SK-N-DZ (cell line): ENCODE measurements around the gene TAOK3.

RAMPAGE:
- cytosol, long total RNA, result no peak
- nucleus, long total RNA, result no peak
These were observed 79.0 kb downstream of the MED13L start for GRCh38 chr12:116198123-116199358.

RAMPAGE:
- cytosol, long total RNA, result no peak
- nucleus, long total RNA, result no peak
These were observed 71.7 kb downstream of the MED13L start for GRCh38 chr12:116205581-116206312.

RAMPAGE:
- cytosol, long total RNA, result no peak
- nucleus, long total RNA, result no peak
These were observed 40.9 kb upstream of the MED13L start for GRCh38 chr12:116318023-116319227.

DNA sequence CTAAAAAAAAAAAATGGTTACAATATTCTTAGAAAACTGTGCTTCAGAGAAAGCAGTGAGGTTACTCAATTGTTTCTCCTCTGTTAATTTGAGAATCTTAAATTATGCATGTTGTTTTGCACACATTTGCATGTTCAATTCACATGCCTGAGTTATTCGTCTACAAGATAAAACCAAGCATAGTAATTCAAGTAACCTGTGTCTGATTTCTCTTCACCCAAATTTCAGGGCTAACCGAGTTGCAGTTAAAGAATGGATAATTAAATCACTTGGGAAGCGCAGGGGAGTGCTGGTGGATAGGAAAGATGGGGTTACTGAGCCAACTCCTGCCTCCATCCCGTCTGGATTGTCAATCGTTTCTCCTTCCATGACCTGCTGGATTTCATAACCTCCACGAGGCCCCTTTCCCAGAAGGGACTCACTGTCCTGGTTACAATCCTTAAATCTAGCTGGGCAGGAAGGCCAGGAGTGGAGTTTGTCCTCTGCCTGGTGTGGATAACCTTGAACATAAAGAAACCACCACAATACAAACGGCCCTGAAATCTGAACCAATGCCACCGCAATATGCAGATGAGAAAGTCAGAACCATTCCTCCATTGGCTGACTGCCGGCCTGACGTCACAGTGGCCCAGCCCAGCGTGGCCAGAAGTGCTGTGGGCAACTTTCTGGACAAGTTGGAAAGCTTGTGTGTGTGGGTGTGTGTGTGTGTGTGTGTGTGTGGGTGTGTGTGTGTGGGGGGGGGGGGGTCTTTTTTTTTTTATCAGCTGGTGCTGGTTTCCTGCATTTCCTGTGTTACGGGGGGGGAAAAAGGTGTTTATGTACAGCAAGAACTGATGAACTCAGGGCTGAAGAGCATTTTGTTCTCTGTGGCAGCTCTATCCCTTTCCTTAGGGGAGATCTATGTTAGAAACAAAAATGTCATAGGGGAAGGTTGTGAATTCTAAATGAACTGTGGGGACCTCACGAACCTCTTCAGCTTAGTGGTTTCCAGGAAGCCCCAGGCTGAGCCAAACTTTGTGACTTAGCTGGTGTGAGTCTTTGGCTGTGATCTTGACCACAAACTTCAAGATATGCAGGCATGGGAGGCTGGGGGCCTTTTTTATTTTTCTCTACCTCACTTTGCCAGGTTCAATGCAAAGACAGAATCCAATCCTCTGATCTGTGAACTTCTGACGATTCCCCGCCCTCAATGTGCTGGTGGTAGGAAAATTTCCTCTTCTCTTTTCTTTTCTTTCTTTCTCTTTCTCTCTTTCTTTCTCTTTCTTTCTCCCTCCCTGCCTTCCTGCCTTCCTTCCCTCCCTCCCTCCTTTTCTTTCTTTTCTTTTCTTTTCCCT is 81.6 kb upstream of the MED13L start:
RAMPAGE:
- cytosol, long total RNA, result no peak
- nucleus, long total RNA, result no peak

RAMPAGE:
- cytosol, long total RNA, result no peak
- nucleus, long total RNA, result no peak
These were observed 118.0 kb upstream of the MAP1LC3B2 start for GRCh38 chr12:116441086-116441662.

DNA sequence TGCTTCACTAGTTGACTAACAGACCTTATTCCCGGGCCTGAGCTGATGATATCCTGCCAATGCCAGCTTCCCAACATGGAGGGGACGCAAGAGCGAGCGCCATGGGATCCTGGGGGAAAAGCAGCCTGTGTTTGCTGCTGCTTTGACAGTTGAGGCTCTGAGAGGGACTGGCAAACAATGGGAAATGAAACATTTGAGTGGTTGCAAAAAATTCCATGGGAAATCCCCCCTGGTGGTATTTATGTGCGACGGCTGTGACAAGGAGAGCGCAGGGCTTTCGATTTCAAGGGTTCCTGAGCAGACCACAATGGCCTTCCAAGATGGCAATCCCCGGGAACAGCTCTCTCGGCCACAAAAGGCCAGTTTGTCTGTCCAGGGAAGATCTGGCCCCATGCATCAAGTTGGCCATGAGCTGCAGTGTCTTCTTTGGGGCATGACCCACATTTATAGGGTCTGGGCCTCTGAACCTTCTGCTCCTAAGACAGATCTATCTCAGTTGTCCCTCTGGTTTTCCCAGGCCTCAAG is 21.8 kb upstream of the MAP1LC3B2 start:
RAMPAGE:
- cytosol, long total RNA, result no peak
- nucleus, long total RNA, result no peak

GRCh38 chr12:116539659-116540635 is 19.2 kb upstream of the MAP1LC3B2 start:
RAMPAGE:
- cytosol, long total RNA, result no peak
- nucleus, long total RNA, result no peak

DNA sequence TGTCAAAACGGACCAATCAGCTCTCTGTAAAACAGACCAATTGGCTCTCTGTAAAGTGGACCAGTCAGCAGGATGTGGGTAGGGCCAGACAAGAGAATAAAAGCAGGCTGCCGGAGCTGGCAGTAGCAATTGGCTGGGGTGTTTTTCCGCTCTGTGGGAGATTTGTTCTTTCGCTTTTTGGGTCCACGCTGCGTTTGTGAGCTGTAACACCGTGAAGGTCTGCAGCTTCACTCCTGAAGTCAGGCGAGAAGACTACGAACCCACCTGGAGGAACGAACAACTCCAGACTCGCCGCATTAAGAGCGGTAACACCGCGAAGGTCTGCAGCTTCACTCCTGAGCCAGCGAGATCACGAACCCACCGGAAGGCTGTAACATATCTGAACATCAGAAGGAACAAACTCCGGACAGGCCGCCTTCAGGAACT is 76.4 kb downstream of the SPRING1 start:
RAMPAGE:
- cytosol, long total RNA, result no peak
- nucleus, long total RNA, result no peak

DNA sequence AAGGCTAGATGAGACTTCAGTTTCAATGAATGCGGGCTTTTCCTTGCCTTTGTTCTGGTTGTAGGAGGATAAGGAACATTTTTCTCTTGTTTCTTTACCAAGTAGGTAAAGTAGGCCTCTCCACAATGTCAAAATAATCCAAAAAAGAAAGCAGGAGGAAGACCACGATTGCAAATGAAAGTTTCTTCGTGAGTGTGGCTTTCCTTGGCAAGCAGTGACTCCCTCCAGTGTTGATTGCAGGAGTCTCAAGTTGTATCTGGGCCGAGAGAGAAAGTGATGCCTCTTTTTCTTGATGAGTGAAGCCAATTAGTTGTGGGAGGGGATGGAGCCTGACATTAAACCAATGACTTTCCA is 15.5 kb downstream of the FBXW8 start:
RAMPAGE:
- cytosol, long total RNA, result no peak
- nucleus, long total RNA, result no peak

DNA sequence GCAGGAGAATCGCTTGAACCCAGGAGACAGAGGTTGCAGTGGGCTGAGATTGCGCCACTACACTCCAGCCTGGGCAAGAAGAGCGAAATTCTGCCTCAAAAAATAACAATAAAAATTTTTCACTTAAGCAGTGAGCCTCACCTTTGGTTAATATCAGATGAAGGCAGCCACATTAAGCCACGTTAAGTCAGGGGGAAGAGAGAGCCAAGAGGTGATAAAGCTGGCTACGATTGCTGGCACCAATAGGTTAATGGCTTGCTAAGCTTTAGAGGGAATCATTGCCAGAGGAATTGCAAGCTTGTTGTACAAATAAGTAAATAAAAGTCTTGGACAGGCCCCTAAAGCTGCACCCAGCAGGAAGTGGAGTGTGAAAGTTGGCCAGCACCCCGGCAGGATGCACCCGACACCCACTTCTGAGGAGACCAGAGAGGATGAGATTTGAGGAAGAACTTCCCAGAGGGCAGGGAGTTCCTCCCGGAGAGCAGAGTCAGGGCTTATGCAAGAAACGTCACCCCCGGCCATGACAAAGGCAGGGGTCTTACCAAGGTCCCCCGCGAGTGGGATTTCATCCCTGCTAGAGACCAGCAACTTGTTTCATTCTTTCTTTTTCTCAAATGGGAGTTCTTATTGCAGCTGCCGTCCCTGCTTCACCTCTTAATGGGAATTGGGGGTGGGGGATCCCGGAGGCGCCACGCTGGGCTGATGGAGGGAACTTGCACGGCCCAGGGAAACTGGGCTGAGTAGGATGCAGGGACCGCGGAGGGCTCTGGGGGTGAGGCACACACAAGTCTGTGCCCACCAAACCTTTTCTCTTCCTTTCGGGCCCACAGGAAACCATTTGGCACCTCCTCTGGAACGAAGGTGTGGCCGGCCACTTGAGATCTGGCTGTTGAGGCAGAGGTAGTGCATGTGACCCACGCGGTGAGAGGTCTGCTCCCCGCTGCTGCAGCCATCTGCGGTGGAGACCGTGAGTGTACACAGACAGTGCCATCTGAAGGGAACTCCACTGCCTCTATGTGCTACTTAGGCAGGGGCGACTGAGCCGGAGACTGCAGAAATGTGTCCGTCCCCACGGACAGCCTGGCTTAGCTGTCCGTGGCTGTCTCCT is 41.7 kb upstream of the TESC start:
RAMPAGE:
- cytosol, long total RNA, result no peak
- nucleus, long total RNA, result no peak

RAMPAGE:
- cytosol, long total RNA, result no peak
- nucleus, long total RNA, result no peak
These were observed 281.8 kb downstream of the KSR2 start for GRCh38 chr12:117686678-117687615.

DNA sequence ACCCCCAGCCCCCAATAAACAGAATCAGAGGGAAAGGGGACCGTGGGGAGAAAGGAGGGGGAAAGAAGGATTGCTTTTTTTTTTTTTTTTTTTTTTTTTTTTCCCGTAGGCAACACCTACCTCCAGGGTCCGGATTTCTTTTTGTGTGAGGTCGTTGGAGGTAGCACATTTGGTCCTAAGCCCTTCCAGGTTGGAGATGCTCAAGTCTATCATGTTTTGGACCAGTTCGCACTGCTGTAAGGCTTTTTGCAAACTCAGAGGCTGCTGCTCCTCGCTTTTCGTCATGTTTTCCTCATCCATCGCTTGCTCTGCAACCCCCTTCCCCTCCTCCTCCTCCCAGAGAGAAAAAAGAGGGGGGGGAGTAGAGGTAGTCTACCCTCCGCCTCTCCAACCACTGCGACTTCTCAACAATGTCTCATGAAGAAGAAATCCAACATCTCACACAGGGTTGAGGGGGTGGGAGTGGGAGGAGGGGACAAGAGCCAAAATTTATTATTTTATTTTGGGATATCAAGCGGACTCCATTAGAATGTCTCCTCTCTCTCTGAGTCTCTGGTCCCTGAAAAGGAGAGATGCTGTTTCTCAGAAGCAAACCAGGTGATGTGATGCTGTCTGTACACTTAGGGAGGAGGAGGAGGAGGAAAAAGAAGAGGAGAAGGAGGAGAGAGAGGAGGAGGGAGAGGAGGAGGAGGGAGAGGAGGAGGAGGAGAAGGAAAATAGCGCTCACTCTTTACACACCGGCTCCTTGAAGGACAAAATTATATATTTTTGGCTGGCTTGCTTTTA is 641 bp downstream of the KSR2 start:
RAMPAGE:
- cytosol, long total RNA, result no peak
- nucleus, long total RNA, result no peak

RAMPAGE:
- cytosol, long total RNA, result no peak
- nucleus, long total RNA, result no peak
These were observed 25.4 kb downstream of the TAOK3 start for GRCh38 chr12:118346904-118348056.

DNA sequence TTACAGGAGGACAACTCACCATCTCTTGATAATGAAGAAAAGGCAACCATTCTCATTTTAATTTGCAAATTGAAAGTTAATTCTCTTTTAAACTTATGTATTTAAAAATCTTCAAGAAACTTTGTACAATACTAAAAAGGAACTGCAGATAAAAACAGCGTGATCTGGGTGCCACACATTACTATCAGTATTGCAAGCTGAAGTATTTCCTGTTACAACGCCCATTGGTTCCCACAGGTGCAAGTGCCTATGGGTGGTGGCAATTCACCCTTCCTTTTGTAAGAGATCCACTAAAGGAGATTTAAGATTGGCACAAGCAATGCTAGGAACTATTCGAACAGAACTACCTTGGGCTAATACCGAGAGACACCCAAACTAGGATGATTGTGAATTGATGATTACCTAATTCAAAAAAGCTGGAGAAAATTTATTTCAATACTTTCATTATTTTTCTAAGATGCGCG is 13.2 kb downstream of the TAOK3 start:
RAMPAGE:
- cytosol, long total RNA, result no peak
- nucleus, long total RNA, result no peak

RAMPAGE:
- cytosol, long total RNA, result no peak
- nucleus, long total RNA, result no peak
These were observed at the start of gene TAOK3 for GRCh38 chr12:118372264-118373014. Gene TAOK3 (minus strand): TSS chr12:118372907.

RAMPAGE:
- cytosol, long total RNA, result no peak
- nucleus, long total RNA, result no peak
These were observed 9.6 kb downstream of the SUDS3 start for GRCh38 chr12:118385828-118386515.

DNA sequence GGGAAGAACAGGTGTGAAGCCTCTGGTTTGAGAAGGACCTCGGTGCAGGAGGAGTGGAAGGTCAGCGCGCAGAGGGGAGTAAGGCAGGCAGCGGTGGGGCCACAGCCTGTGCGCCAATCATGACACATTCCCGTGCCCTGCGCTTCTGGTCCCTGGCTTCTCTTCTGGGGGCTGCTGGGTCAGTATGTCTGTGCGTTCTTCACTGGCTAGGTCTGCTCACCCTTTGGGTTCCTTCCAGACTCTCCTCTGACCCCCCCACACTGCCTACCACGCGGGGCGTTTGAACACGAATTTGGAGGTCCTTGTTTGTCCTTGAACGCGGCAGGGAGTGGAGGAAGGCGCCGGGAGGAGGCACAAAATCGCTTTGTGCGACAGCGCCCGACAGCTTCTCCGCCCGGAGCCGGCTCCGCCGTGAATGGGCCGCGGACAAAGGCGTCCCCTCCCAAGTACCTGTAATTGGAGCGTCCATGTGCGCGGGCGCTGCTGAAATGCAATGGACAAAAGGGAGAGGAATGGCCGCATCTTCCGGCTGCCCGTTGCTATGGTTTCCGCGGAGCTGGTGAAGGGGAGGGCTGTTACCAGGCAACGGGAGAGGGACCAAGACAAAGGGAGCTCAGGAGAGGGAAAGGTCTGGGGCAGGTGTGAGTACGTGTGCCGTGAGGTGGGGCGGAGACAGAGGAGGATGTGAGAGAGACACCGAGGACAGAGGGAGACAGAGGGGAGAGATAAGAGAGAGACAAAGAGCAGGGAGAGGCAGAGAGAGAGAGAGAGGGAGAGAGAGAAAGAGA is 207.1 kb upstream of the SRRM4 start:
RAMPAGE:
- cytosol, long total RNA, result start-site peak on the minus strand centred at position 494 of the sequence, 42 bp wide, 18 and 10 reads in 2 replicates
- nucleus, long total RNA, result no peak

DNA sequence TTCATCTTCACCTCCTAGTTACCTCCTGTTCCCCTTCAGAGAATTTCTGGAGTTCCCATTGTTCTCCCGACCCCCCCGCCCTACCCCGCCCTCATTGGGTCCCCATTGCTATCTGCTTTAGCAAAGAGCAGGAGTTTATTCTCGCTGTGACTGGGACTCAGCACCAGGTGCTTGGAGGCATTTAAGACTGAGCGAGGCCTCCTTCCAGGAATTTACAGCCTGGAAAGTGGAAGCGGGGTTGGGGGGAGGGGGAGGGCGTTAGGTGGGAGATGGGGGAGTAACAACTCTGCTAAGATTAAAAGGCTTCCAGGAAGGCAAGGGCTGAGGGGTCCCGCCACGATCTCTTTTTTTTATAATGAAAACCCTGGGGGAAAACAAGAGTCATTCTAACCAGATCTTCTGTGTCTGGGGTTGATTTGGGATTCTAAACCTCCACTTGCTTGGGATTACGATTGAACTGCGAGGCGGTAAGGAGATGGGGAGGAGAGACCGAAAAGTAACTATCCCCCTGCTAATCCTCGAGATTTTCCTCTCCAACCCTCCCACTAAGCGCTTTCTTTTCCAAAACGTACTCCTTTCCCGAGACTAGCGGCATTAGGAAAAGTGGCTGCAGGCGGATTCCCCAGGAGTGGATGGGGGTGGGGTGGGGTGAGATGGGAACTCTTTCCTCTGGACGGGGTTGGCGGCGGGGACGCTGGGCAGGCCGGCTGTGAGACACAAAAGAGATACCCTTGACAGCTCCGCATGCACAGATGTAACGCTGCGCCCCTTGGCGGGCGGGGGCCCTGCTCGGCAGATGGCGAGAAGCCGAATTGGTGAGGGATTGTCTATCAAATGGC is 1.0 kb upstream of the SRRM4 start:
RAMPAGE:
- cytosol, long total RNA, result no peak
- nucleus, long total RNA, result no peak

RAMPAGE:
- cytosol, long total RNA, result no peak
- nucleus, long total RNA, result no peak
These were observed 802 bp upstream of the HSPB8 start for GRCh38 chr12:119177941-119178317.

DNA sequence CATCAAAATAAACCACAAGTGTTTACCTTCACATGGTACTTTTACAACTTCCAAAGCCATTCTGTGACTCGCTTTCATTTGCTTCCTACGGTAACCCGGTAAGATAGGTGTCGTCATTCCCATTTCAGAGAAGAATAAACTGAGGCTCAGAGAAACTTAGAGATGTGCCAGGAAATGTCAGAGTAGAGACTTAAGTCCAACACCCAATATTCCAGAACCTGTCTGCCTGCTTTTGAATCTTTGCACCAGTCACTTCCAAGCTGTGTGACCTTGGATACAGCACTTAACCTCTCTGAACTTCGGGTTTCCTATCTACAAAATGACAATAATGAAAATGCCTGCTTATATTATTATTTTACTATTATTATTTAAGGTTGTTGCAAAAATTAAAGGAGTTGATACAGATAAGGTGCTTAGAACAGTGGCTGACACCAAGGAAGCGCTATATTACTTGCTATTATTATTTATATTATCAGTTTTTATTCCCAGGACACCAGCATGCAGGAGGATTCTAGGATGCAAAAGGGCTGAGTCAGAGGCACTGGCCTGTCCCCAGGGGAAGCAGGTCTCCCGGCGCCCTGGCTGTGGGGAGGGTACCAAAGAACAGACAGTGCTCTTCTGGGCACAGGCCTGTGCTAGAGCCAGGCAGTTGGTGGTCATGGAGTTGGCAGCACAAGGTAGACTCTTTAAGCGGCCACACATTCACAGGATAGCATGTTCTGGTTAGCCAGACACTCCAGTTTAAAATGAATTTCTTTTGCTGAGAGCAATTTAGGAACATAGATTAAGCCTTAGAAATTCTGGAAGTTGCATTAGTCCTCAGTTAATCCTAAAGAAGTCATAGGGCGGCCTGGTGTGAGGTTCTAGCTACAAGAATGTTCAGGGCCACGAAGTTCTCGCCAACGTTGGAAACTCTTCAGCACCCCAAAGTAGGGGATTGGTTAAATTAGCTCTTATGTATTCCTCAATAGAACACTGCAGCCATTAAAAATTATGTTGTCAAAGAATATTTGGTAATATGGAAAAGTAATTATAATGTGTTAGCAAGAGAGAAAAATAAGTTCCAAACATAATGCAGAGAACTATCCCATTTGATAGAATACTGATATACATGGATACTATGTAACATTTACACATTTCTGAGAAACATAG is 5.5 kb downstream of the HSPB8 start:
RAMPAGE:
- cytosol, long total RNA, result no peak
- nucleus, long total RNA, result no peak